Thoracic aorta (tissue), 1 donor: Measurements from ENCODE around the genes ATP11C, SOX3, SPANXD and MAGEC3.

DNA sequence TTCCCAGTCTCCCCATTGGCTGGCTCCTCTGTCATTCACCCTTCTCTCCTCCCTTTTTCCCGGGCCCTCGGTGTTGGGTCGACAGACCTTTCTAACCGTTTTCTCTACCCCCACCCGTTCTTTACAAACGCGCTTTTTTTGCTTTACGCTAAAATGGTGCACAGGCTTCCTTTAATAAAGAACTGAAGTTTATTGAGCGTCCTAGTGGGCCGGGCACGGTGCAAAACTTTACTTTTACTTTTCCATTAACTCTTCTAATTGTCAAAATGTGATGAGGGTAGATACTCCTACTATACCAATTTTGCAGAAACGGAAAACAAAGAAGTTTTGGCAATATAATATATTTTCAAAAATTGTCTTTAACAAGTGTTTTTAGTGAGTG, 298 bp upstream of the RBMX start:
- RAMPAGE, long total RNA: no peak

GRCh38 chrX:137573277-137574509, 7.8 kb downstream of the ZIC3 start:
- RAMPAGE, long total RNA: no peak

- RAMPAGE, long total RNA: no peak
These were observed 335.8 kb upstream of the F9 start for GRCh38 chrX:139194462-139195328.

DNA sequence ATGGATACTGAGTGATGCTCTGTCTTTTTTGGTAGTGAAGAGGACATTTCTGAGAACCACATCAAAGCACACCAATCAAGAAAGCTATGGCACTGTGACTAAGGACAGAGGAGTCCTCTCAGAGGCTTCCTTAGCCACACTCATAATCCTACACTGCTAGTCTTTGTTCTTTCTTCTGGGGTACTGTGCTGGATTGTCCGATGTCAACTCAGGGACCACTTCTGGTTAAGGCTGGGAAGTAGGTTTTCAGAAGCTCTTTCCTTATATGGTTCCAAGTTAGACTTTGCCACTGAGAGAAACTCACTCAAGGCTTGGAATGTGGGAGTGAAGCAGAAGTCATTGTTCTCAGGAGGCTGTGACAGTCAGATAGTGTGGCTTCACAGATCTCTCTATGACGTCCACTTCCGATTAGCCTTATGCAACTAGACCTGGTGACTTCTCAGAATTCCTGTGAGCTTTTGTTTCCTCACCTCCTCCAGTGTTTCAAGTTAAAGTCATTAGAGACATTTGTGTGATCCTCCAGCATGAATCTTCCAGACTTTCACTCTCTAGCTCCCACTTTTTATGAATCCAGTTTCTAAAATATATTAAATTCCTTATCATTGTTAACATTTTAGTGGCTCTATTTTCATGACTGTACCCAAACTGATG, 317.2 kb upstream of the F9 start:
- RAMPAGE, long total RNA: no peak

DNA sequence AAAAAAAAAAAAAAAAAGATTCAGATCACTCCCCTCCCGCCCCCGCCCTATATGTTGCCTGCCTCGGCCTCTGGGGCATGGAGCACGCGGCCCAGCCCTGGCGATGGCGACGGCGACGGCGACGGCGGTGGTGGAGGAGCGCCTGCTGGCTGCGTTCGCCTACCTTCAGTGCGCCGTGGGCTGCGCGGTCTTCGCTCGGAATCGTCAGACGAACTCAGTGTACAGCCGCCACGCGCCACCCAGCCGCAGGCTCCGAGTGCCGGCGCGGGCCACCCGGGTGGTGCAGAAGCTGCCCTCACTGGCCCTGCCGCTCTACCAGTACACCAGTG, 83.8 kb upstream of the F9 start:
- RAMPAGE, long total RNA: no peak

DNA sequence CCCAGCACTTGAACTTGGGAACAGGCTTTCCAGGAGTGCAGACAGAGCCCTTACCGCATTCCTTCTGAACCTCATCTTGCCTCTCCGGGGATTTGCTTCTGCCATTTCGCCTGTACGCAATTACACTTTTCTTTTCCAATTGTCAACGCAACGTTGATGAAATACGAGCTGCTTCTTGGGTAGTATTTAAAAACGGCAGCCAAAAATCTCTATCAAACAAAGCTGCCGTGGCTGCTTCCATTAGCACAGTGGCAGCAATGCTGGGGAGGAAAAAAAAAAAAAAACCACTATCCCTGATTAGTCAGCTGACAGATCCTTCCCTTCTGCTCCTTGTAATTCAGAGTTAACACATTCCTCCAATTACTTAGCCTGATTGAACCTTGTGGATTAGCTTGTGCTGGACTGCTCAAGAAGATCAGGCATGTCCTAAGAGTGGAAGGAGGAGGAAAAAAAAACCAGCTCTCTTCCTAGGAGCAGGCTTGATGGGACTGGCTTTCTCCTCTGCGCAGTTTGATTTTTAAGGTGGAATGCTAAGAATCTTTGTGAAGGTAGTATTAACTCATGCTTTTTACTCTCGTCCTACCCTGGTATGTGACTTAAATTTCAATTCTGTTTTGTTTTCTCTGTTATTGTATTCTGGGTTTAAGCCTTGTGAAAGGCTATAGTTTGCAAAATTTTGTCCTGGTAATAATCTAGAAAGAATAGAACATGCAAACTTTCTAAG, 65.4 kb downstream of the MCF2 start:
- RAMPAGE, long total RNA: start-site peak on the minus strand centred at position 459 of the sequence, 63 bp wide, 8 reads

DNA sequence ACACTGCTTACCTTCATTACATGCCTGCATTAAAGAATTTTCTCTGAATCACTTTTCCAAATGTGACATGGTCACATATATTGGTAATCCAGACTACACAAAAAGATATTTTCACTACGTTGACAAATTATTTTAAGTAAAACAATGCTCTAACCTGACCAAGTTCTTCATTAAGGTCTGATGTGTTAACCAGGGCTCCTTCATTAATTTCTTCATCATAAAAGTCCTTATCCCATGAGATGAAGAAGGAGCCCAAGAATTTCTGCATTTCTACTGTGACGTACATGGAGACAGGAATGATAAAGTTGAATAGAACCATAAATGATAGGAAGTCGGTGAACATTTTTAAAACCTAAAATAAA, 88.1 kb upstream of the MCF2 start:
- RAMPAGE, long total RNA: start-site peak on the minus strand centred at position 246 of the sequence, 161 bp wide, 20 reads

GRCh38 chrX:139847772-139848631, 84.9 kb downstream of the ATP11C start:
- RAMPAGE, long total RNA: start-site peak on the minus strand at chrX:139848029-139848370, 7 reads

DNA sequence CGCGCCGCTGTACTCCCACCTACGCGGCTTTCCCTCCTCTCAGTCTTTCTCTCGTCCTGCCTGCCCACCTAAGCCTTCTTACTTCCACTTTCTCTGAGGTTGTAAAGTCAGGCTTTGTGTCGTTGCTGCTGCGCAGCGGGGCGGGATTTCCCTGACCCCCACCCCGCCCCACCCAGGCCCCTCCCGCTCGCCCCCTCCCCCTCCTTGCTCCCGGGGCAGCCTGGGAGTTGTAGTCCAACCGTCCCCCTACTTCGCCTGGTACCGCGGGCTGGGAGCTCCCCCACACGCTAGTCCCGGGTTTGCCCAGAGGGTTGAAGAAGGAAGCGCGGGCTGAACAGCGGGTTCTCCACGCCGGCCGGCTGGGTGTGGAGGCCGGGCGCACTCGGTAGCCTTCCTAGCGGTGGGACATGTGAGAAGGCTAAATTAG, at the start of gene ATP11C:
Gene ATP11C (minus strand): TSS at position 121 of the 427 bp plus-strand sequence.
- RAMPAGE, long total RNA: start-site peak on the minus strand centred at position 114 of the sequence, 122 bp wide, 29 reads

DNA sequence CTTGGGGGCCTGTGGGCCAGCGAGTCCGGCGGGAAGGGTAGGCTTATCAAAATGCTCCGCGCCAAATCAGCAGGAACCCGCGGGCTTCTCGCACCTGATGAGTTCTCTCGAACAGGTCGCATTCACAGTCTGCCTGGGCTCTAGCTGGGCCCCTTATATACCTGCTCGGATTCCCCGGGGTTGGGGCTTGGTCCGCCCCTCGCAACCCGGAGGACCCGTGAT, at the start of gene SOX3:
Gene SOX3 (minus strand): TSS at position 131 of the 222 bp plus-strand sequence.
- RAMPAGE, long total RNA: no peak

GRCh38 chrX:140783651-140784557, 218.5 kb upstream of the SPANXB1 start:
- RAMPAGE, long total RNA: no peak

DNA sequence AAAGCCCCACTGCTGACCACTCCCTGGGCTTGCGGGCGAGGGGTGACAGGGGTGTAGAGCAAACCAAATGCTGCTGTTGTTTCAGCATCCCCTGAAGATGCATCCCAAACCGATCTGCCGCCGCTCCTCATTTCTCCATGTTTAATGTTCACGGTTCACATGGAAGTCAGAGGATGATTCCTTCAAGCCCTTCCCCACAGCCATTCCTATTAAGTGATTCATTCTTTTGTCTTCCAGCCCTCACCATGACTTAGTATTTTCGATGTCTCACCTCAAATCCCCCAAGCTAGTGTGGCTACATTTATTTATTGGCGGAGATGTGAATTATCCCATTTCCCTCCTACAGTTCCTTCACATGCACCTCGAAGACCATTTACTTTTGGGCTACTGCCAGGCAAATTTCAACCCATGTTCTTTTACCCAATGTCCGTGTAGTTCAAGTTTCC, at the start of gene SPANXD:
Gene SPANXD (minus strand): TSS at position 146 of the 446 bp plus-strand sequence.
- RAMPAGE, long total RNA: no peak

GRCh38 chrX:141837959-141838567, at the start of gene MAGEC3:
Gene MAGEC3, plus strand, starts transcription at chrX:141838316.
- RAMPAGE, long total RNA: no peak

DNA sequence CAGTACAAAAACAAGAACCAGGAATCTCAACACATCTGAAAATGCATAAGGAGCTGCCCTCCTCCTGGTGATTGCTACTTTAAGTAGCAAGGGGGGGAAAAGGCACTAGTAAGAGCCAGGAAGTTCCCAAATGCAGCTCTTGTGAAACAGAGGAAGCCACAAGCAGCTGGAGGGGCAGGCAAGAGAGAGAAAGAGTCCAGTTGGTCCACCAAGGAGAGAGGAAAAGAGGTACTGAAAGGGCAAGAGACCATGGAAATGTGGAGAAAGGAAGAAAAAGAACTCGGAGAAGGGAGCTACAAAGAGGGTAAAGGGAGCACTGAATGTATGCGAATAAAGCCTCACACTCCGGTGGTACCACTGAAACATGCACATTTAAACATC, 2.9 kb downstream of the SLITRK4 start:
- RAMPAGE, long total RNA: no peak

DNA sequence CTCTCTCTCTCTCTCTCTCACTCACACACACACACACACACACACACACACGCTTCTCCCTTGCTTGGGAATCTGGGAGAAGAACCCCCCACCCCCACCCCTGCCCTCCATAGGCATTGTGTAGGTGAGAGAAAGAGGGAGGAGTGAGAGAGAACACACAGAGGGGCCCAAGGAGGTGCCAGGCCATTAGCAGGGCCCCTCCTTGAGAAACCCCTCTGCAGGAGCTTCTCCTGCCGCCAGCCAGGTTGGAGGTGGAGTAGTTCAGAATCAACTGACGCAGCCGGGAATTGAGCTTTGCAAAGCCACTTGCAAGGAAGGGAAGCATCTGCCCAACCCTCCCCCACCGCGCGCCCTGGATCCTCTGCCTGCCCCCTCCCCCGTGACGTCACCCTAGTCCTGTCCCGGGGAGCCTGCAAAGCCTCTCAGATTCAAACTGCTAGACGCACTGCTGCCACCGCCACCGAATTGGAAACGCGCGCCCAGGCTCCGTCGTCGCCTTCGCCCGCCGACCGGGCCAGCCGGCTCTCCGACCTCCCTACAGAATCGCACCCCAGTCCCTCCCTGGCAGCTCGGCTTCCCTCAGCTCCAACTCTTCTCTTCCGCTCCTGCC, 3.6 kb downstream of the SLITRK2 start:
- RAMPAGE, long total RNA: no peak

DNA sequence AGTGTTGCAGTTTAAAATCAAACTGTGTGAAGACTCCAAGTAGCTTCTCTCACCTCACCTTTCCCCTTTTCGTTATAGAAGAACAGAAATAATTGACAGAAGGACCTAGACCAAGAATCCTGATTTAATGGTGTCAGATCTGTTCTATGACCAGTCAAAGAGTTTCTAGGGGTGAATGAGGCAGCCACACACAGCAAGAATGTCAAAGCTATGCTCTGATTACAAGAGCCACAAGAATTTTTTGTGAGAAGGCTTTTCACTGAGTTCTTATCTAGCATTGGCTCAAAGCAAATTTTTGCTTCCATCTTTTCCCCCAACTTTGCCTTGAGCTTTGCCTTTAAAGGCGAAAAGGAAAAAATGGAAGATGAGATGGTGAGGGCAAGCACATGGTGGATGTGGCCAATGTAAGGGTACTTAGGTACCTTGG, 23.4 kb downstream of the FMR1 start:
- RAMPAGE, long total RNA: no peak

DNA sequence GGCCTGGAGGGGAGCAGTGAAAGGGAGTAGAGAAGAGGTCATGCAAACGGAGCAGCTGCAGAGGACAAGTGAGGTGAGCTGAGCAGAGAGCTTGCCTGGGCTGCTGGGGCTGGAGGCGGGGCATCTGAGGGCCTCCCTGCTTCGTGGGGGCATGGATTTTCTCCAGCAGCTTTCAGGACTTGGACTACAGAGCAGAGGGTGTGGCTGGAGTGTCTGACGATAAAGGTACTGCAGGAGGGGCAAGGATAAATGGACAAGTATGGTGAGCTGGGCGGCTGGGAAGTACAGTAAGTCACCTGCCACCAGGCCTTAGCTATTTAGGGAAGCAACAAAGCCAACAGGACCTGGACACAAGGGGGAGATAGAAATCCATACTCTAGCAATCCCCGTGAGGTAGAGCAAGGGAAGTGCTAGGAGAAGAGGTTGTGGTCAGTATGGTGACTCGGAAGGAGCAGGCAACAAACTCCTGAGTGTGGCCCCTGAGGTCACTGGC, 11.1 kb downstream of the IDS start:
- RAMPAGE, long total RNA: no peak

- RAMPAGE, long total RNA: no peak
These were observed 2.5 kb downstream of the IDS start for GRCh38 chrX:149502394-149503265.

GRCh38 chrX:149512198-149512763, 7.2 kb upstream of the IDS start:
- RAMPAGE, long total RNA: no peak

GRCh38 chrX:149525913-149526648, 14.7 kb upstream of the EOLA1 start:
- RAMPAGE, long total RNA: no peak